Tibial artery (tissue), 1 donor: ENCODE measurements around the genes MARCHF1 and KLHL2.

GRCh38 chr4:155392797-155393270 lies 16.1 kb upstream of the MAP9 start:
- PRO-cap: no peak

GRCh38 chr4:155883957-155884474 lies 17.9 kb upstream of the ASIC5 start:
- PRO-cap: no peak

DNA sequence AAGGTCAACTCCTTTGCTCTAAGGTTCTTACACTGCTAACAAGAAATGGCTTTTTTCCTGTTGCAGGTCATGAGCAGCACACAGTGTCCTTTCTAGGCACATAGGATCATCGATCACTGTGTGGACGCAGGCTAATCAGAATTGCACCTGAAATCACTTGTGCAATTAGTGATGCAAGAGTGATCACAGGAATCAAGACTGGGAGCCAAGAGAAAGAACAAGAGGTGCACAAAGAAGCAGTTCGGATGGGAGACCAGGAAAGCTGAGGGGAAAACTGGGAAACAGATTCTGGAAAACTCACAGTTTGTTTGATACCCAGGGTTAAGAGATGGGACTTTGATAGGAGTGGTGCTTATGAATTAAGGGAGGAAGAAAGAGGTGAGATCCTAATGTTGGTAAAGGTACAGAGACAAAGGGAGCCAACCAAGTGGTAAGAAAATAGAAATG lies 21.2 kb downstream of the TDO2 start:
- PRO-cap: no peak

DNA sequence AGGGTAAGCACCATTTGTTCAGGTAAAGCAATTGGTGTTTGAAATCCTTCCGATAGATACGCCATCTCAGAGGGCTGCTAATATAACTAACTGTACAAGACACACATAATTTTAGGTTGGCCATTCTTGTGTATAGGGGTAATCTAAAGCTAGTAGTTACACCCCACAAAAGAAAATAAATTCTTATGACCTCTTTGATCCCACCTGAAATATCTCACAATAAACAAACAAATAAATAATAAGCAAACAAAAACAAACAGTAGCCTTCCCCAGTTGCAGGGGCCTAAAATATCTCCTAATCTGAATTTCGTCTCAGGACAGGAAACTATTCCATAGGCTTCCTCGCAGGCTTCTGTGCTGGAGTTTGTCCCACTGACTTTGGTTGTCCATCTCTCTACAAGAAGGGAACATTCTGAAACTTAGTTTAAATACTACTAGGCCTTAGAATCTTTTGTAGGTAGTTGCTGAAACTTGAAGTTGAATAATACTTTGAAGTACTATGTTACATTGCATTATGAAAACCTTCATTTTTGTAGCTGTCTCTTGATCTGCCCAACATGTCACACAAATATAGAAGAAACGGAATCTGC lies 22.1 kb downstream of the TDO2 start:
- PRO-cap: no peak

GRCh38 chr4:156949168-156950116 lies 22.2 kb downstream of the PDGFC start:
- PRO-cap: unidirectional peak, plus-strand start at chr4:156949979

- PRO-cap: no peak
Measured at GRCh38 chr4:157994719-157995332, 178.0 kb downstream of the GASK1B start.

DNA sequence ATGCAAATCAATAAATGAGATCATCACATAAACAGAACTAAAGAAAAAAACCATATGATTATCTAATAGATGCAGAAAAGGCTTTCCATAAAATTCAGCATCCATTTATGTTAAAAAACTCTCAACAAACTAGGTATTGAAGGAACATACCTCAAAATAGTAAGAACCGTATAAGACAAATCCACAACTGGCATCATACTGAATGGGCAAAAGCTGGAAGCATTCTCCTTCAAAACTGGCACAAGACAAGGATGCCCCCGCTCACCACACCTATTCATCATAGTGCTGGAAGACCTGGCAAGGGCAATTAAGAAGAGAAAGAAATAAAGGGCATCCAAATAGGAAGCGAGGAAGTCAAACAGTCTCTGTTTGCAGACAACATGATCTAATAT lies 142.6 kb downstream of the GASK1B start:
- PRO-cap: no peak

- PRO-cap: no peak
Measured at GRCh38 chr4:158164556-158165101, 8.2 kb downstream of the GASK1B start.

DNA sequence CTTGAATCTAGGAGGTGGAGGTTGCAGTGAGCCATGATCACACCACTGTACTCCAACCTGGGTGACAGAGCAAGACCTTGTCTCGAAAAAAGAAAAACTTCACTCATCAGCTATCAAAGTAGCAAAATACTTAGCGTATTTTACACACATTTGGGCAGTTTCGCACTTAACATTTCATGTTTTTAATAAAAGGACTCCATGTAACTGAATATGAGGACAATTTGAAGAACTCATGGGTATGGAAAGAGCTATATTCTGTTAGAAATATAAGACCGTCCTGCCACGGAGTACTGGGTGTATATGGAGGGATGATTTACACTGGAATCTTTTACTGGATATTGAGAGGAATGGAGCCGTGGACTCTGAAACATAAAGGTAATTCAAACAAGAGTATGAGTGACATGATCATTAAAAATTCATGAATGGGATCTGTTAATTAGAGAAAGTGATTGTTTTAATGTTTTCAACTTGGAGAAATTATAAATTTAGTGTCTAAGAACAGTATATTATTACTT lies 17.1 kb downstream of the PPID start:
- PRO-cap: no peak

GRCh38 chr4:158936207-158936657 lies 98.8 kb downstream of the C4orf45 start:
- PRO-cap: no peak

- PRO-cap: no peak
Measured at GRCh38 chr4:159016707-159017098, 18.3 kb downstream of the C4orf45 start.

DNA sequence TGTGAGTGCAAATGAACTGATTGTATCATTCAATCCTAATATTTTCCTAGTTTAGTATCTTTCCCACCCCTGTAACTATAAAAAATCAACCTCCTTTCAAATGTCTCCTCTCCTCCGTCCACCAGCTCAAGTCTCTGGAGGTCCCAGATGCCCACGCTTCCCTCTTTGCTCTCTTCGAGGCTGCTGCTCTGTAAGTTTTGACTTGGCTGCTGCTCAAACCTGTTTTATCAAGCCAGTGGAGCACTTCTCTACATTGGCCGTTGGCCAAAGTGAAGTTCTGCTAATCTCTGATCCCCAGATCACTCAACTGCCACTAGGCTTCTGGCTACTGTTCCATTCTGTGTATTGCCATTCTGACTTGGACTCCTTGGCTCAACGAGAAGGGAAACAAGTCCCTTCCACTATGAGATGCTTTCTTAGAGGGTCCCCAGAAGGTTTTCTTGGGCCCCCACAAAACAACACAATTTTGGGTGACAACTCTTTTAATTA lies 7.1 kb upstream of the C4orf45 start:
- PRO-cap: no peak

DNA sequence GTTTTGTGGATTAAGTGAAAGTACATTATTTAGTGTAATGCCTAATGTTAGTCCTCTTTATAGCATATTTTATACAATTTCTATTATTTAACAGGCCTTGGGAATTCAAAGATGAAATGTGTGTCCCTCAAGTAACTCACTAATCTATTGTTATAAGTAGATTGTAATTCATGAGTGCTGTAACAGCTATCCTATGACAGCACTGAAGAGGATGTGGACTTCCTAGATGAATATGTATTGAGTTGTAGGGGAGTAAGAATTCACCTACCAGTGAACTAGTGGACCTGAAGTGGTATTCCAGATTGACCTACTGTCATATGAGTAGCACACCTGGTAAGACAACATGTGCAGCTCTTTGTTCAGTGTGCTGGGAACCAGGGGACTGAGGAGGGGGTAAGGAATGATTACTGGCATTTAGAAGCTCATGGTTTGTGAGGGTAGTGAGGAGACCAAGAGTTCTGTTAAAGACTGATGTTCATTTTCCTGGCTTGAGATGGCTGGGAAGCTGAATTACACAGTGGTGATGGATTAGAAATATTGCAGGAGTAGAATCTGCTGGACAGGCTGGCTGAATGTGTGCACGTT lies 6.7 kb downstream of the RAPGEF2 start:
- PRO-cap: no peak

DNA sequence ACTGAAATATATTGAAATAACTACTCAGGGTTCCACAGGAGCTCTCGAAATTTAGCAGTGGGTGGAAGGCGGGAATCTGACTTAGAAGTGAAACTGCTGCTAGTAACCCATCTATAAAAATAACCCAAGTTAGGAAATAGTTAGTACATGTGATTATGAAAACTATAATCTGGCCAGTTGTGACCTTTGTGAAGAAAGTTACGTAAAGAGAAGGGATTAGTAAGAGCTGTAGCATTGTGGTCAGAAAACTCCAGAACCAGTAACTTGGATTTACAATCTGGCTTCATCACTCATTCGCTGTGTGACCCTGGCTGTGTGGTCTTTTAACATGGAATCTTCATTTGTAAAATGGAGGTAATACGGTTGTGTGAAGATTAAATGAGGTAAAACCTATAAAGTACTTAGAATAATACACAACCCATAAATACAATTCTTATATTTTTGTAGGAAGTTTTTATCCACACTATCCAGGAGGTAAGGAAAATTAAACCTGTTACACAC lies 175.6 kb downstream of the RAPGEF2 start:
- PRO-cap: unidirectional peak, minus-strand start at position 89 of the sequence

GRCh38 chr4:159390551-159391159 lies 287.8 kb downstream of the RAPGEF2 start:
- PRO-cap: no peak

GRCh38 chr4:159401217-159401698 lies 298.4 kb downstream of the RAPGEF2 start:
- PRO-cap: no peak

DNA sequence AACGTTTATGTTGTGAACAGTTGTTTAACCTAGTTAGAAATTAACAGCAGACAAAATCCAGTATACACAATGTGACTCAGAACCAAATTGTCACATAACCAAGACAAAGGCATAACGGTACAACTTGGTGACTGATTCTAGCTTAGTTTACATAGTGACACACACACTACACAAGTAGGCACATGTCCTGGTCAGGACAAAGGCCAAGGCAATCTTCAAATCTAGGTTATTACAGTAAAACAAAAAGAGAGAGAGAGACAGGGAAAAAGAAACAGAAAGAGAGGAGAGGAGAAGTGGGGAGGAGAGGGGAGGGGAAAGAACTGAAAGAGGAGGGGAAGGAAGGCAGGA lies 482.6 kb downstream of the NAF1 start:
- PRO-cap: no peak

GRCh38 chr4:163025849-163026151 lies 140.9 kb downstream of the NAF1 start:
- PRO-cap: no peak

- PRO-cap: no peak
Measured at GRCh38 chr4:164383838-164384249, at the start of gene MARCHF1. TSS of gene MARCHF1 (minus strand) at chr4:164384019.

DNA sequence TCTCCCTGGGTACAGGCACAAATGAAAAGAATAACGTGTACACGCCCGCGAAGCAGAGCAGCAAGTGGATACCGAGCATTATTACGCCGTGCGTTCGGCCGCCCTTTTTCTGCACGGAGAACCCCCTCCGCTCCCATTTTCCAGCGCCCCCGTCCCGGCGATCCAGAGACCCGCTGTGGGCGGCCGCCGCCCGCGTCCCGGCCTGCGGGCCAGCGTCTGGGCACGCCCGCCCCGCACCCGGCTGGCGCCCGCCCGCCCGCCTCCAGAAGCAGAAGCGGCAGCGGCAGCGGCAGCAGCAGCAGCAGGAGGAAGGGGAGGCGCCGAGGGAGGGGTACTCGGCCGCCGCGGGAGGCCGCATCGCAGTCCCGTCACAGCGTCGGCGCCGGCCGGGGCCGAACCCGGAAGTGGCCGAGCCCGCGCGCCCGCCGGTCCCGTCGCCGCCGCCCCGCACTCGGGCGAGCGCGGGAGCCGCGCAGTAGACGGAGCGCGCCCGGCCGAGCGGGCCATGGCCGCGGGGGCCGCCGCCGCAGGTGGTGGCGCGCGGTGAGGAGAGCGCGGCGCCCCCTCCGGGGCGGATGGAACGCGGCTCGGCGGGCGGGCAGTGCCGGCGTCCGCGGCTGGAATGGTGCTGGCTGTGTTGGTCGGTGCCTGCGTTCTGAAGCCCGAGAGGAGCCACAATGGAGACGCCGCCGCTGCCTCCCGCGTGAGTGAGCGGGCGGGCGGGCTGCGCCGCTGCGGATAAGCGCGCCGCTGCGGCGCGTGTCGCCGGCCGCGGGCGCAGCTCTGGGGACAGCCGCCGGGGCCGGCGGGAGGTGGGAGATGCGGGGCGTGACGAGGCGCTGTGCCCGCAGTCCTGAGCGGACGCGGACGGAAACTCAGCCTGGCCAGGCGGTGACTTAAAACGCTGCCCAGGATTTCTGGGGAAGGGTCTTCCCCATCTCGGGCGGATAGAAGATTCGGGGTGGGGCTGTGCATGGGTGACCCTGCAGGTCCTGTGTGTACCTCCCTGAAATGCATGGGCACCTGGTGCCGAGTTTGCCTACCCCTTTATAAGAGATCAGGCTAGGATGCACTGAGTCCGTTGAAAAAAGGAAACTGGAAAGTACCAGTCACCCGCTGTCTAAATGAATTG lies at the start of gene KLHL2:
Gene KLHL2 (plus strand): TSS at position 362 of the 1,132 bp plus-strand sequence.
- PRO-cap: bidirectional peak, plus-strand start at position 478 of the sequence, minus-strand start at position 264 of the sequence